Cardiac atrium fibroblast (primary cell): ENCODE measurements around a stretch of chr3.

- RAMPAGE, long total RNA = no peak
These were observed 72.9 kb downstream of the IL1RAP start for GRCh38 chr3:190586829-190587234.

GRCh38 chr3:190696418-190697183 is 165.9 kb downstream of the GMNC start:
- RAMPAGE, long total RNA = no peak

DNA sequence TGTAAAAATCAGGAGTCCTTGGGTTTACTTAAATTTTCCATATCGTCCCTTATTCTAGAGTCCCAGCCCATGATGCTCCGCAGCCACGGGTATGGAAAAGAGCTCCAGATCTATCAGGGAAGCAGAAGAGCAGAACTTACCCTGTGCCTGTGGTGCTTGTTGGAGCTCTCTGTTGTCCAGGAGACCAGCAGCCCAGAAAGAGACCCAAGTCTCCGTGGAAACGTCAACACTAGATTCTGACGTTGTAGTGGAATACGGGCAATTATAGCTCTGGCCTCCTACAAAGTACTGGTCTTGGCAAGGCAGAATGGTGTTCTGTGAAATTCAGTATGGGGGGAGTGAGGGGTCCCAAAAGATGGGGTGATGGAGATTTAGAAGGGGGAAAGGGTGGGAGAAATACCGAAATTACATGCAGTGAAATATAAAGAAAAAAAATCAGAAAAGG is 1.9 kb downstream of the GMNC start:
- RAMPAGE, long total RNA = no peak

- RAMPAGE, long total RNA = no peak
These were observed 39.4 kb upstream of the UTS2B start for GRCh38 chr3:191369643-191370261.

GRCh38 chr3:191374868-191375139 is 44.5 kb upstream of the UTS2B start:
- RAMPAGE, long total RNA = no peak

DNA sequence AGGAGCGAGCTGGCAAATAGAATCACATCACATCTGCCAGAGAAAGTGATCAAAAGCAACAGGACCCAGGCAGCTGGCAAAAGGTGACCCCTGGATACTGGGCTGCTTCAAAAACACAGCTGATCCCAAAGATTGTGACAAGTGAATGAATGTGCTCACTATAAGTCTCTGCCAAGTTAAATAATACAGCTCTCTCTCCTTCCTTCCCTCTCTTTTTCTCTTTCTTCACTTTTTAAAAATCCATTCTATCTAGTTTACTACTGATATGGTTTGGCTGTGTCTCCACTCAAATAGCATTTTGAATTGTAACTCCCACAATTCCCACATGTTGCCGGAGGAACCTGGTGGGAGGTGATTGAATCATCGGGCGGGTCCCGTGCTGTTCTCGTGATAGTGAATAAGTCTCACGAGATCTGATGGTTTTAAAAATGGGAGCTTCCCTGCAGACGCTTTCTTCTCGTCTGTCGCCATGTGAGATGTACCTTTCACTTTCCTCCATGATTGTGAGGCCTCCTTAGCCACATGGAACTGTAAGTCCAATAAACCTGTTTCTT is 35.8 kb upstream of the PYDC2 start:
- RAMPAGE, long total RNA = no peak

GRCh38 chr3:192063364-192063977 is 602.5 kb downstream of the PYDC2 start:
- RAMPAGE, long total RNA = no peak

GRCh38 chr3:192170089-192171338 is 556.8 kb downstream of the FGF12 start:
- RAMPAGE, long total RNA = no peak

GRCh38 chr3:192303210-192303651 is 424.1 kb downstream of the FGF12 start:
- RAMPAGE, long total RNA = no peak

- RAMPAGE, long total RNA = no peak
These were observed 318.6 kb downstream of the FGF12 start for GRCh38 chr3:192408564-192409218.

DNA sequence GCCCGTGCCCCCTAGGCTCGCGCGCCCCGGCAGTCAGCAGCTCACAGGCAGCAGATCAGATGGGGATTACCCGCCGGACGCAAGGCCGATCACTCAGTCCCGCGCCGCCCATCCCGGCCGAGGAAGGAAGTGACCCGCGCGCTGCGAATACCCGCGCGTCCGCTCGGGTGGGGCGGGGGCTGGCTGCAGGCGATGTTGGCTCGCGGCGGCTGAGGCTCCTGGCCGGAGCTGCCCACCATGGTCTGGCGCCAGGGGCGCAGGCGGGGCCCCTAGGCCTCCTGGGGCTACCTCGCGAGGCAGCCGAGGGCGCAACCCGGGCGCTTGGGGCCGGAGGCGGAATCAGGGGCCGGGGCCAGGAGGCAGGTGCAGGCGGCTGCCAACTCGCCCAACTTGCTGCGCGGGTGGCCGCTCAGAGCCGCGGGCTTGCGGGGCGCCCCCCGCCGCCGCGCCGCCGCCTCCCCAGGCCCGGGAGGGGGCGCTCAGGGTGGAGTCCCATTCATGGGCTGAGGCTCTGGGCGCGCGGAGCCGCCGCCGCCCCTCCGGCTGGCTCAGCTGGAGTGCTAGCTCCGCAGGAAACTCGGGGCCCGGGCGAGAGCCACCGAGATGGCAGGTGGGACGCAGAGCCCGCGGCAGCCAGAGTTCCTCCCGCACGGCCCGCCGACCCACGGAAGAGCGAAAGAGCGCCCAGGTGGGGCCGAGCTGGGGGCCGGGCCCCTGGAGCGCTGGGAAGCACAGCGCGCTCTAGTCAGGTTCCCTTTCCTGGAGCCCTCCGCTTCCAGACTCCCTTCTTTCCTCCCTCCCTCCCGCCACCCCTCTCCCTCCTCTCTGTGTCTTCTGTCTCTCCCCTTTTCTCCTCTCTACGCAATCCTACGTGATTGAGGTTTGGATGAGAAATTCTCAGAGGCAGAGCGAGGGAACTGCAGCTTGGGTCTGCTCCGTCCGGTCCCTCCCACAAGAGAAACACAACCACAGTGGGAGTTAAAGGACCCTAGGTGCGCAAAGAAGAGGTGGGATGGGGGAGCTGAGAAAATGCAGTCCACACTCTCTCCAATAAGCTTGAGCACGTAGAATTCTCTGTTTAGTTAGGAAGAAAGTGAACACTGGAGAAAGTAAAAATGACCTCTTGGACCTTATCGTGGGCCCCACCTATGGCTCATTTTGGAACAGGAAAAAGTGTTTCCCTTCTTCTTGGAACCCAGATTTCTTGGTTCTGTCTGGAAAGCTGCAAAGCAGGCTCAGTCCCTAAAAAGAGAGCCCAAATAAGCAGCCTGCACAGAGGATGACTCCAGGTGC is 317.4 kb downstream of the FGF12 start:
- RAMPAGE, long total RNA = no peak

GRCh38 chr3:192644099-192644684 is 83.1 kb downstream of the FGF12 start:
- RAMPAGE, long total RNA = no peak

- RAMPAGE, long total RNA = no peak
These were observed 24.7 kb downstream of the MB21D2 start for GRCh38 chr3:192892879-192893439.

DNA sequence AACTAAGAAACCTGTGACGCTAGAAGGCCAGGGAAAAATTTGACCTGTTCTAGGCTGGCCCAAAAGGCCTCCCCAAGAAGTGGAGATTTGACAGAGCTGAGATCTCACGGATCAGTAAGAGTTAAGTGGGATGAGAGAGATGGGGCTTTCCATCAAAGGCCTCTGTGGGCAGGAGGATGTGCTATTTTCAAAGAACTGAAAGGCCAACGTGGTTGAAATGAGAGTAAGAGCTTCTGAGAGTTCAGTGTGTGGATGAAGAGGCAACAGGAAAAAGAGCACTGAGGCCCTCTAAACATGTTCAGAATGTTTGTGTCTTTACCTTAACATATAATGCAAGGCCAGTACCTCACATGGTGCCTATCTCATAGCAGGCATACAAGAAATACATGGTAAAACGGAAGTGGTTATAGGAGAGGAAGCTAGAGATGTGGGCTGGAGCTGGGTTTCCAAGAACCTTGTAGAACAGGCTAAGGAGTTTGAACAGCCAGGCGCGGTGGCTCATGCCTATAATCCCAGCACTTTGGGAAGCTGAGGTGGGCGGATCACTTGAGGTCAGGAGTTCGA is 18.8 kb downstream of the MB21D2 start:
- RAMPAGE, long total RNA = no peak

GRCh38 chr3:192957471-192958178 is 40.0 kb upstream of the MB21D2 start:
- RAMPAGE, long total RNA = no peak

- RAMPAGE, long total RNA = no peak
These were observed 2.1 kb upstream of the ATP13A4 start for GRCh38 chr3:193556734-193557195.

- RAMPAGE, long total RNA = no peak
These were observed 198.6 kb downstream of the OPA1 start for GRCh38 chr3:193791524-193791999.

GRCh38 chr3:193794198-193794438 is 201.1 kb downstream of the OPA1 start:
- RAMPAGE, long total RNA = no peak

DNA sequence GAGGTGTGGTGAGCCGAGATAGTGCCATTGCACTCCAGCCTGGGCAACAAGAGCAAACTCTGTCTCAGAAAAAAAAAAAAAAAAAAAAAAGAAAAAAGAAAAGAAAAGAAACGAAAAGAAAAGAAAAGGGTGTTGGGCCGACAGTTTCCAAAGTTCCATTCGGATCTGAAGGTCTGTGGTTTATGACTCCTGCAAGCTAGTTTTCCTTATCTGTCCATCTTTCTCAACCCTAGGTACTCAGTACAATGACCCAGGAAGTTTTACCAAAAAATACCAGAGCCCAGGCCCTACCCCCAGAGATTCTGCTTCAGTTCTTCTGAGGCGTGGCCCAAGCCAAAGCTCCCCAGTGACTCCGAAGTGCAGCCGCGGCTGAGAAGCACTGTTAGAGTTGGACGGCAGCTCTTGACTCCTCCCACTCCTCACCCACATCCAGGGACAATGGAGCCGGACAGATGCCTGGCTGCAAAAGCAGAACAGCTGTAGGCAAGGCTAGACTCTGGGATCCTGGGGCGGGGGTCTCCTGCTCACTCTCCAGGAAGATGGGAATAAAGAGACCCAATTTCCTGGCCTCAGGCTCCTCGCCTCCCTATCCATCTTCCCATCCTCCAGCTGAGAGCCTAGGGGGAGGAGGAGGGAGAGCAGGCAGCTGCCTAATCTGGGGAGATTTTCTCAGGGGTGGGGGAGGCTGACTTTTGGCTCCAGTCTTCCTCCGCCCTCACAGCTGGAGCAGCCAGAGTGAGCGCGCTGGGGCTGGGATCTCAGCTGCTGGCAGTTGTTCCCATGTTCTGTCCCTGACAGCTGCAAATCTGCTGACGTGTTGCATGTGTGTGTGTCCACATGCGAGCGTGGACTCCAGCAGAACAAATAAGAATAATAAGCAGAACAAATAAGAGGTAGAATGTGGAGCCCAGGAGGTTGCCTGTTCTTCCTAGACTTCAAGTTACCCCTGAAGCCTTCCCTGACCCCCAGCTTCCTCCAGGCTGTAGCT is 223.7 kb downstream of the OPA1 start:
- RAMPAGE, long total RNA = no peak

GRCh38 chr3:193843525-193844535 is 250.8 kb downstream of the OPA1 start:
- RAMPAGE, long total RNA = no peak